OVCAR3 (cell line): ENCODE measurements around a stretch of chr14.

GRCh38 chr14:78566021-78566408 is 395.8 kb downstream of the NRXN3 start:
- RRBS: no CpG with 5 or more reads among the region's 7 CpGs

DNA sequence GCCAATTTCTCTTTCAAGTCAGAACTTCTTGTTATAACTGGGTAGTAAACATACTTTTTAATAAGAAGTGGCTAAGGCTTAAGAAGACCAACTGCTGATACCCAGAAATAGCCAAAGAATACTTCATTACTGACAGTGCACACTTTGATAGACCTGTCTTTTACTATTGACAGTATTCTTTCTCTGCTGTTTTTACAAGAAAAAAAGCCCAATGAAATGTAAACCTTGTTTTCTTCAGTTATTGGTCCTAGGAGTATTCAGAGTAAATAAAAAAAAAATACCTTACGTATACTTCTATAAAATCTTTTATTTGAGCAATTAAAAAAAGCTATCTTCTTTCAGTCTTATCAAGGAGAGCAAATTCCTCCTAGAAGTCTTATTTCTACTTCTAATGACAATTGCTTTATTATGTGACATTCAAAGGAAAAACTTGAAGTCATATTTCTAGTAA is 452.1 kb downstream of the DIO2 start:
- RRBS: no CpG with 5 or more reads among the region's 1 CpG

- RRBS: no CpG with 5 or more reads among the region's 9 CpGs
Measured at GRCh38 chr14:80784677-80785713, 156.5 kb downstream of the CEP128 start.

- RRBS: no CpG with 5 or more reads among the region's 4 CpGs
Measured at GRCh38 chr14:80831027-80831510, 110.5 kb downstream of the CEP128 start.

GRCh38 chr14:80939241-80939577 is 2.3 kb downstream of the CEP128 start:
- RRBS: no CpG with 5 or more reads among the region's 4 CpGs

DNA sequence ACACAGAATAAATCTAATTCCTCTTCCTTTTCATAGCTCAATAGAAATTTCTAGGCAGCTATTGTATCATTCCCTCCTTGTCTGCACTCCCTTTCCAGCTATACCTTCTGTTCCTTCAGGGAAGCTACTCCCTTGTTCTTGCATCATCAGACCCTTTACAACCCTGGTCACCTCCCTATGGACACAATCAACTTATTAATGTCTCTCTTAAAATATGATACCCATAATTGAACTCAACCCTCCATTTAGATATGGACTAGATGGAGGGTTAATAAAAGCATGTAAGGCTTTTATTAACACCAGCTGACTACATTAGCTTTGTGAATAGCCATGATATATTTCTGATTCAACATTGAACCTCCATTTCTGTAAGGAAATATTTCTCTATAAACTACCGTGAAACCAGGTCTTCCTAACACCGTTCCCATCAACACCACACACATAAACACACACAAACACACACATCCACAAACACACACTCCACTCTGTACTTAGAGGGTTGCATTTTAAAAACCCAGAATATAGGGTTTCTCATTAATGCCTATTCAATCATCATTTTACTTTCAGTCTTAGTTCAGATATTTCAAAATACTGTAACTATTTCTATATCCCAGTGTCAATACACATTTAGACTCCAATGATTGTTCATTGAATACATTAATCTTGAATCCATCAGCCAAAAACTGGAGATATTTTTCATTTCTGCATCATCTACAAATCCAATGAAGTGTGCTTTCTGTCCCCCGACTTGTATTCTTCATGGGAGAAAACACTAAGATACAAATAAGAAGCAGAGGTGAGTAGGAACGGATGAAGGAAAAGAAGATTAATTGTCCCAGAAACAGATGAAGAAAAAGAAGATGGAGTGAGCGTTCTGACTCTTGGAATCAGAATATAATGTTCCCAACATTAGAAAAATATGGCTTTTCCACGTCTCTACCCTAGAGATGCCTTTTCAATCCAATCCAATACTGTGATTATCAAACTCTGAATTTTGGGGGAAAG is 45.9 kb upstream of the GTF2A1 start:
- RRBS: no CpG with 5 or more reads among the region's 6 CpGs

- RRBS: no CpG with 5 or more reads among the region's 8 CpGs
Measured at GRCh38 chr14:81366015-81366573, 34.0 kb downstream of the STON2 start.

DNA sequence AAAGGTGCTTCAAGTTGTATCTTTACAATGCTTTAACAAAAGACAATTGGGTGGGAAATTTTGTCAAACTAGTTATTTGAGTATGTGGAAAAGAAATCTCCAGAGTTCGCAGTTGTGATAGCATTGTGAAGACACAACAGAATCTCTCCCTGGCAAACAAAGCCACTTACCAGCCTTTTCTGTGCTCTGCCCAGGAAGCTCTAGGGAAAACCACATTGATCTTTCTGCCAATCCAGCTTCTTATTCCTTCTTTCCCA is 166.2 kb upstream of the FLRT2 start:
- RRBS: no CpG with 5 or more reads among the region's 1 CpG

DNA sequence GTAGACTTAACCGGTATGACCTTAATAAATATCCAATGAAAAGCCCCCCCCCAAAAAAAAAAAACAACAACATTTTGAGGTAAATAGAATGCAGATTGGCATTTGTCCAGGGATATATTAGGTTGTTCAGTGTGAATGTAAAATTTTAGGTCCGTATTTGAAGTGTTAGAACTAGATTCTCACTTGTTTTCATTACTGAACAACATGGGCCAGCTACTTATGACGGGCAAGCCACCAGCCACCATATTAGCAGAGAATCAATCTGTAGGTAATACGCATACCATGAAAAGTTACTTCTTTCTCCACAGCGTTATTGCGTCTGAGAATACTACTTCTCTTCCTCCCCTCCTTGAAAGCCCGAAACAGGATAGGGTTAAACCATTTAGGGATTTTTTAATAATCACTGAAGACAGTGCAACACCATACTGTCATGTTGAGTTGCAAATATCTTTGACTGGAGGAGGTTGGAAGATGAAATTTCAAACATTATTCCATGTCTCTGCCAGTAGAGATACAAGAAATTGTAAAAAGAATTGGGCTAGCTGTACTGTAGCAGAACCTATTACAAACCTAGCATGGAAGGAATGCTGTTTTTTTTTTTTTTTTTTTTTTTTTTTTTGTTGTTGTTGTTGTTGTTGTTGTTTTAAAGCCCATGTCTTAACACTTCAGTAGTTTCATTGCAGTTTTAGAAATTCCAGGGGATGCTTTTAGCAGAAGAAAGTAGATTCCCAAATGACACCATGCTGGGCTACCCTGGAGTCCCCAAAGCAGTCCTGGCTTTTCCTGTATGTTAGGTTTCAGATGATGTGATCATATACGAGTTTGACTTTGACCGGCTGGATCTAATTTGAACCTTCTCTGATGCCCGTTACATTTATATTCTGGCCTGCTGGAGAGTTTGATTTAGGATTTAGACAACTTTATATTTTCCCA is 5.6 kb downstream of the FLRT2 start:
- RRBS: no CpG with 5 or more reads among the region's 10 CpGs

- RRBS: no CpG with 5 or more reads among the region's 2 CpGs
Measured at GRCh38 chr14:85552843-85553579, 23.1 kb downstream of the FLRT2 start.

DNA sequence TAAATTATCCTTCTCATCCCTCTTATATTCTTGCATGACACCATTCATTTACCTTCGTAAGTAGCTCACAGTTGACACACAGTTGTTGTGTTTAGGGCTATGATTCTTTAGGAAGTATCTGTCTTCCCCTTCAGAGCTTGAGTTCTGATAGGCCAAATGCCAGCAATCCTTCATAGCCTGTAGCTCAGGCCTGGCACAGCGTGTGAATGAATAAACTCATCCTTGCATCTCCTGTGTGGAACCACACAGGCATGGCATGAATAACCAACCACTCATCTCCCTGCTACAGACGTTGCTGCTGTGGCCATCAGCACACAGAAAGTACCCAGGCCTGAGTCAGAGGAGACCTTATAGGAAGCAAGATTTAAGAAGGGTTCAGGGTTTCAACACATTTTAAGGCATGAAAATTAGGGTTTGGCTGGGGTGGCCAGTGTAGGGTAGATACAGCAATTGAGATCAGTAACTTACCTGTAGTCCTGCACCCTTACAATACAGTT is 461.2 kb downstream of the GALC start:
- RRBS: no CpG with 5 or more reads among the region's 3 CpGs

- RRBS: no CpG with 5 or more reads among the region's 6 CpGs
Measured at GRCh38 chr14:88129825-88130640, 125.1 kb downstream of the GPR65 start.

GRCh38 chr14:88492133-88492977 is 62.5 kb downstream of the PTPN21 start:
- RRBS: no CpG with 5 or more reads among the region's 10 CpGs

- RRBS: no CpG with 5 or more reads among the region's 6 CpGs
Measured at GRCh38 chr14:88548051-88548797, 6.6 kb downstream of the PTPN21 start.

- RRBS: no CpG with 5 or more reads among the region's 9 CpGs
Measured at GRCh38 chr14:88825511-88825948, 1.1 kb downstream of the TTC8 start.

GRCh38 chr14:88829091-88829717 is 4.8 kb downstream of the TTC8 start:
- RRBS: no CpG with 5 or more reads among the region's 6 CpGs

- RRBS: no CpG with 5 or more reads among the region's 8 CpGs
Measured at GRCh38 chr14:89165268-89165943, 251.6 kb downstream of the FOXN3 start.

GRCh38 chr14:89185712-89186592 is 231.1 kb downstream of the FOXN3 start:
- RRBS: no CpG with 5 or more reads among the region's 11 CpGs

DNA sequence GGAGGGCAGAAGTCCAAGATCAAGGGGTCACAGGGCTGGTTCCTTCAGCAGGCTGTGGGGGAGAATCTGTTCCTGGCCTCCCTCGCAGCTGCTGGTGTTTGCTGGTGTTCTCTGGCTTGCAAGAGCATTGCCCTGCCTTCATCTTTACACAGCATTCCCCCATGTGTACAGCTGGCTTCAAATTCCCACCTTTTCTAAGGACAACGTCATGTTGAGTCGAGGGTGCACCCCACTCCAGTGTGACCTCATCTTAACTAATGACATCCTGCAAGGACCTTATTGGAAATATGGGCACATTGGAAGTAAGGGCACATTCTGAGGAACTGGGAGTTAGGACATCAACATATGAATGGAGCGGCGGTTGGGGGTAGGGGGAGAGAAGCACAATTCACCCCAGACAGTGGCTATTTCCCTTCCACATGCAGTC is 123.6 kb downstream of the FOXN3 start:
- RRBS: no CpG with 5 or more reads among the region's 5 CpGs

GRCh38 chr14:89330179-89331004 is 86.6 kb downstream of the FOXN3 start:
- RRBS: no CpG with 5 or more reads among the region's 11 CpGs